Calu3 (cell line): ENCODE measurements around a stretch of chr12.

- PRO-cap, result no peak
These were observed 1.9 kb downstream of the INTS13 start for GRCh38 chr12:26935853-26936394.

- PRO-cap, result no peak
These were observed 65.0 kb upstream of the STK38L start for GRCh38 chr12:27179084-27179454.

DNA sequence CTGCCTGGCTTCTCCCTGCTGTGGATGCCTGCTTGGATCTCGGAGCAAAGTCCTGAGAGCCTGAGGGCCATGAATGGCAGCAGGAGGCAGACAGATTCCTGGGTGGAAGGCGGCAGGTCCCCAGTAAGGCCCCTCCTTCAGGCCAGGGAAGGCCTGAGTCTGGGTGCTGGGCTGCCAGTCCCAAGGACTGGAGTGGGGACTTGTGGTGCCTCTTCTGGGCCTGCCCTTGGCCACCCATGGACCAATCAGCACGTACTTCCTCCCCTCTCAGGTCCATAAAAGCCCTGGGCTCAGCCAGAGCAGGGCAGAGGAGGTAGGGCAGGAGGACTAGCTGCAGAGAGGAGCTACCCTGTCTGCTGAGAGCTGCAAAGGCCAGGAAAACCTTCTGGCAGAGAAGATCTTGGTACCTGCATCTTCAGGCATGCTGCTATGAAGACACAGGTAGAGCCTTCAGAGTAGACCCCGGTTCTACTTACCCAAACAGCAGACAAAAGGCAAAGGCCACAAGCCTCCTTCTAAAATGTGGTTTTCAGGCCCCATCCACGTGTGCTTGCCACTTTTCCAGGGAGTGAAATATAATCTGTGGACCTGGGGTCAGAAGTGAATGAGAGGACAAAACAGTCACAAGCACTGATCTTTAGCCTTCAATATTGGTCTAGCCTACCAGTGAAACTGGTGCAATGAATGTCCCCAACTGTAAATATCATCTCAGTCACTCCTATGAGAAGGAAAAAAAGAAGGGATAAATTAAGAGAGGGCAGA, 29.8 kb upstream of the STK38L start:
- PRO-cap, result no peak

GRCh38 chr12:27236449-27236802, 7.7 kb upstream of the STK38L start:
- PRO-cap, result no peak

DNA sequence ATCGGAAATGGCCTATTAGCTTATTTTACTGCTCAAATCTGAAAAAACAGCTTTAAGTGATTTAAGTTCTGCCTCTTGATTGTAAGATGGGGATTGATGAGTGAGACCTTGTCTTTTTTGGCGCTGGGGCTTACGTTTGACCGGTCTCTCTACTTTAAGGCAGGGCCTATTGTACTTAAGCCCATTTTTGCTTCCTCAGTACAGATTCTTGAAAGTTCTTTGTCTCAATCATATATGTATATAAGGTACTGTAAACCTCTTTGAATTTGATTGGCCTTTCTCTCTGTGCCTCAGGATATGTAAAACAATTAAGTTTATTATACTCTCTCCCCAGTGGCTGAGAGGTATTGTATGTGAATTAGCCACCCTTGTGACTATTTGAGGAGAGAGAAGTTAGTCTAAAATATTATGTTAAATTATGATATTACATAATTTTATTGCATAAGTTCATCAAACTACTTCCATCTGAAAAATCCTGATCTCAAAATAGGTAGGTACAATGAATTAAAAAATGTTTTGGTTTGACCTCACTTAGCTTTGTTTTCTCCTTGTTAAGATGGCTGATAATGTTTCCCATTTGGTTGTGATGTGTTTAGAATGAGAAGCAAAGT, 1.3 kb downstream of the STK38L start:
- PRO-cap, result no peak

- PRO-cap, result no peak
These were observed 69.7 kb downstream of the PPFIBP1 start for GRCh38 chr12:27593545-27594238.

- PRO-cap, result no peak
These were observed 7.6 kb upstream of the MANSC4 start for GRCh38 chr12:27787497-27788093.

DNA sequence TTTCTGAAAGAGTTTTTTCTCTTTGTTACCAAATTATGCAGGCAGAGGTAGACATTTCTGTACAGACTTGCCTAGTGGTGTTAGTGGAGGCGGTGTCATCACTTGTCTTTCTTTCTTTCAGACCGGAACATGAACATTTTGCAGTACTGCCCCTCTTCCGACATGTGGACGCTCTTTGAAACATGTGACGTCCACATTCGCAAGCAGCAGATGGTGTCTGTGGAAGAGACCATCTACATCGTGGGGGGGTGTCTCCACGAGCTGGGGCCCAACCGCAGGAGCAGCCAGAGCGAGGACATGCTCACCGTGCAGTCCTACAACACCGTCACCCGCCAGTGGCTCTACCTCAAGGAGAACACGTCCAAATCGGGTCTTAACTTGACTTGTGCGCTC, 17.6 kb upstream of the MANSC4 start:
- PRO-cap, result no peak

- PRO-cap, result no peak
These were observed 22.3 kb upstream of the MANSC4 start for GRCh38 chr12:27802315-27802851.

- PRO-cap, result no peak
These were observed 1.4 kb downstream of the PTHLH start for GRCh38 chr12:27970696-27971871.

DNA sequence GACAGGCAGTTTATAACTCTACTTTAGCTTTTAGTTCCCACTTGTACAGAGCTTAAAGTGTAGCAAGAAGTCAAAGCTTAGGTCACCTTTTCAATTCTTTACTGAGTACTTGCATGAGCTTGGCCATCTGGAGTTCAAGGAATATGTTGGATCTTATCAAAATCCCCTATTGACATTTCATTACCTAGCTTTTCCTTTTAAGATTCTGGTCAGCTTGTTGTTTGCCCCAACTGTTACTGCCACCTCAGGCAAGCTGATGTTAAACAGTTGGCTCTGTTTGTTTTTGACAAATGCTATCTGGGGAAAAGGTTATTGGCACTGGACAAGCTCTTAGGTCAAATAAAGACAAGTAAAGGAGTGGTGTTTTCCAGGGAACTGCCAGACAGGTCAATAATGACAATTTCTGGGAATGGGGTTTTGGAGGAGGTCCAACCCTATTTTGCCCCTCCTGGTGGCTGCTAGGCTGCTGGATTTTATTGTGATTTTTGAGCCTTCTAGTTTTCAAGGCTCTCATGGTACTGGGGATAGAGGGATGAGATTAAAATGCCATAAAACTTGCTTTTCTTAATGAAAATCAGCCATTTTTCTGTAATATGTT, 12.5 kb downstream of the CCDC91 start:
- PRO-cap, result no peak

DNA sequence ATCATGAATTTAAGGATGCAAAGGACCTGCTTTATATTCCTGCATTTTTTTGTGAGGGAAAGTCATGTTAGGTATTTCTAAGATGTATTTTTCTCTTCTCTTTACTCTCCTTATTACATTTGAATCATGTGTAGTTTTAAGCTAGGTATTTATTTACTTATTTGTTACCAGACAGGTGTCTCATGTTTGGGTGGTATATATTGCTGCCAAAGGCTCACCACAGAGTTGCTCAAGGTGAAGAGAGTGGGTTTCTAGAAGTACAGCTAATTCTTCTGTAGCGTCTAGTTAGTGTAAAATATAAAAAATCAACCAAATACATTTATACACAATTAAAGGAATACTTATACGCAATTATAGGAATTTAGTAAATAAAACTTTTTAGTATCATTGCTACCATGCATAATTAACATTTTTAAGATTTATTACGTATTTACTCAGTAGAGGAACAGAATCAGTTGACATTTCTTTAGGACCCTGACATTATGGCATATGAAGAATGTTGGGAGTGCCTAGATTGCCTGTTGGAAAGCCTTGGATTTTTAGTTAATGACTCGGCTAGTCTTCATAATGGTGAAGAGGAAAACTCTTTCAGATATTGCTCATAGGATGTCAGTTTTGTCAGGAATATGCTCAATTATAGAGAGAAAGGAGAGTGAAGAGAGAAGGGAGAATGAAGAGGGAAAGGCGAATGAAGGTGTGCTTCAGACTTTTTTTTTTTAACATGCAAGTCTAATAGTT, 14.4 kb downstream of the CCDC91 start:
- PRO-cap, result no peak

DNA sequence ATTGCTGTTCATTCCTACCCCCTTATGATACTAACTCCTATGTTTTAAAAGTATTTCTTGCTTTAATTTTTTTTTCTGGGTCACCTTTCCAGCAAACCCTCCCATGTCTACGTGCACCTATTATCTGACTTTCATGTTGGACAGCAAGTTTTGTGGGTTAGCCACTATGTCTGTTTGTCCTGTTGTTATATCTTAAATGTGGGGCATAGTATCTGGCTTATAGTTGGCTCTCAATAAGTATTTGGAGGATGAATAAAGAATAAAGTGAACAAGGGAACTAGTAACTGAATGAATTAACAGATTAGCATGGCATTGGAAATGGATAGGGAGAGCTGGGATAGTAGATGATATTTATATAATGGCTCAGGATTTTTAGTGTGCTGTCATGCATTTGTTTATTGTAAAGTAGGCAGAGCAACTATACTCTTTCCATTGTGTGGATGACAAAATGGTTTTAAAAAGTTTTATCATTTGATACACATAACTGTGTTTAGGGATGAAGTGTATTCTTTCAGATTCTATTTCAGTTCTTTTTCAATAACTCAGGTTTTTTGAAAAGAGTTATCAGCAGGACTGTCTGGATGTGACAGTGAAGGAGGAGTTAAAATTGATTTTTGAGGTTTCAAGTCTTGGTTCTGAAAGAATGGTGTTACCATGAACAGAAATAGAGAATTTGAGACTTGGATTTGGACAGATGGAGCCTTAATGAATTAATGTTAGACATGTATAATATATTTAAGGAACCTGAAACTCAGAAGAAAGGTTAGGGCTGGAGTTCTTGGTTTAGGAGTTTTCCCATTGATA, 70.5 kb downstream of the CCDC91 start:
- PRO-cap, result no peak

DNA sequence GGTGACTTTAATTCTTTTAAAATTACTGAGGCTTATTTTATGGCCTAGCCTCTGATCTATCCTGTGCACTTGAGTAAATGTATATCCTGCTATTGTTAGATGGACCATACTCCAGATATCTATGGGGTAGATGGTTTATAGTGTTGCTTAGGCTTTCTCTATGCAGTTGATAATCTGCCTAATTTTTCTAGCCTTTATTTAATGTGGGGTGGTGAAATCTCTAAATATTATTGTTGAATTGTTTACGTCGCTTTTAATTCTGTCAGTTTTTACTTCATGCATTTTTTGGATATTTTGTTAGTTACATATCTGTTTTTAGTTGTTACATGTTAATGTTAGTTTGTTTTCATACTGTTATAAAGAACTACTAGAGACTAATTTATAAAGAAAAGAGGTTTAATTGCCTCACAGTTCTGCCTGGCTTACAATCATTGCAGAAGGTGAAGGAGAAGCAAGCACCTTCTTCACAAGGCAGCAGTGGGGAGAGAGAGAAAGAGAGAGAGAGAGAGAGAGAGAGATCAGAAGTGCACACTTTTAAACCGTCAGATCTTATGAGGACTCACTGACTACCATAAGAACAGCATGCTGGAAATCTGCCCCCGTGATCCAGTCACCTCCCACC, 178.2 kb downstream of the CCDC91 start:
- PRO-cap, result no peak

DNA sequence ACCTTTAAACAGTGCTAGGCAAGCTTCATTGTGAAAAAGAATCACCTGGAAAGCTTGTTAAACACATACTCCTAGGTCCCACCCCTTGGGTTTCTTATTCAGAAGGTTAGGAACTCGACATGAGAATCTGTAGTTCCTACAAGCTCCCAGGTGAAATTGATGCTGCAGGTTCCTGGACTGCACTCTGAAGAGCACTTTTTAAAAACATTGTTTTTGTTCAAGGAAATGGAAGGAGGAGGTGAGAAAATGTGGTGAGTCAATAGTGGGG, 450.1 kb downstream of the CCDC91 start:
- PRO-cap, result no peak

DNA sequence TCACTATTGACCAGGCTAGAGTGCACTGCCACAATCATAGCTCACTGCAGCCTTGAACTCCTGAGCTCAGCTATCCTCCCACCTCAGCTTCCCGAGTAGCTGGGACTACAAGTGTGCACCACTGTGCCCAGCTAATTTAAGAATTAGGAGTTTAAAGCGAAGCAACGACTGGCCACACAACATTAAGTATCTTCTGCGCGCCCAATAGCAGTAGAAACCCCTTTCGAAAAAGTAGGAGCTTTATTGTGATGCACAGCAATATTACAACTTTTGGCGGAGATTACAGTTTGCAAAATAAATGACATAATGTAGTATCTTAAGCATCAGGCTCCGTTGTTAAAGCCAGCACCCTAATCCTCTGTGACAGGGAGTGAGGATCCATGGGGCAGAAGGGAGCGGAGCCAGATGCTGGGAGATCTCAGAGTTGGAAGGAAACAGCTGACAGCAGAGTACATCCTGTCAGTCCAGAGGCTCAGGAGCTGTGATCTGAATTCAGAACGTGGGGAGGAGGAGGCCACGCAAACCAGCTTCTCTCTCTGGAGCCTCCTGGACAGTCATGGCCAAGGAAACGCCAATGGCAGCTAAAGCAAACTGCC, 55.8 kb downstream of the TMTC1 start:
- PRO-cap, result no peak

DNA sequence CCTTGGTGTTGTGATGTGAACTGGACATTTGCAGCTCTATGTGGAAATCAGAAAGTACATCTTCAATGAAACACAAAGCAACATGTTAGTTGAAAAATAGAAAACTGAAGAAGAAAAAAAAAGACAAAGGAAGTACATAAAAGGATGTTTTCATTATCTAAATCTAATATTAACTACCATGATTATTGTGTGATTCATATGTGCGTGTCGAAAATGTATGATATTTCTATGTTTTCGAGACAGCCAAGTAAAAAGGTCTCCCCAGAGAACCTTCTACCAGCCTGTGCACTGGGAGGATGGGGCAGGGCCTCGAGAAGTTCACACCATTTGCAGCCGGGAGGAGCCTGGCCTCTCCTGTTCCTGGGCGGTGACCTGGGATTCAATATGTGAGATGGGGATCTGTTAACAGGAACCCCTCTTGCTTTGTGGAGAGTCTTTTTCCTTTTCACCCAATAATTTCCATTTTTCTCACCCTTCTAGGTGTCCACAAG, 189.3 kb downstream of the IPO8 start:
- PRO-cap, result no peak

- PRO-cap, result no peak
These were observed 1.2 kb downstream of the CAPRIN2 start for GRCh38 chr12:30753471-30754105.

GRCh38 chr12:31121071-31121716, 47.5 kb downstream of the DDX11 start:
- PRO-cap, result no peak

GRCh38 chr12:31229435-31229964, 96.5 kb downstream of the SINHCAF start:
- PRO-cap, result no peak